Pericardium (tissue), 1 donor: Measurements from ENCODE around the genes OR2W1, OR2B3, OR5V1 and POLR1H.

DNA sequence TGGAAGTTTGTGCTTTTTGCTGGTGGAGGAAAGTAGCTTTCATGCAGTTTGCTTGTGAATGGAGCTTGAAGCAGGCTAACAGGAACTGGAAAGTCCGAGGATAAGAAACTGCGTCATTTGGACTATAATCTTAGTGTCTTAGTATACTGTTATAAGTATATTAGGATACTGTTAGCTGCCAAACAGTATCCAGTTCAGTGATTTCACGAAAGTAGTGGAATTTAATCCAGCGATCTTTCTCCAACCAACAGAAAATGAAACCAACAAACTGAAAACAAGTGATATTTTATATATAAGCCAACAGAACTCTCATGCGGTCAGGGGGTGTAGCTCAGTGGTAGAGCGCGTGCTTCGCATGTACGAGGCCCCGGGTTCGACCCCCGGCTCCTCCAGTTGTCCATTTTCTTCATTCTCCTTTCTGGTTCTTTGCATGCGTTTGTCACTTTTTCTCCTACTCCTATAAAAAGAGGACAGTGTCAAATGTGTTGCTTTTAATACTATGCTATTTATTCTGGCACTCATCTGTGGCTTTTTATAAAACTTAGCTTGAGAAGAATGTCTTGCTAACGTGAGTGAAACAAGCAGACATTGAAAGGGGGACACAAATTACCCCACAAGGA lies 142.0 kb upstream of the SCAND3 start:
- RRBS, result no CpG with 5 or more reads among the region's 14 CpGs

DNA sequence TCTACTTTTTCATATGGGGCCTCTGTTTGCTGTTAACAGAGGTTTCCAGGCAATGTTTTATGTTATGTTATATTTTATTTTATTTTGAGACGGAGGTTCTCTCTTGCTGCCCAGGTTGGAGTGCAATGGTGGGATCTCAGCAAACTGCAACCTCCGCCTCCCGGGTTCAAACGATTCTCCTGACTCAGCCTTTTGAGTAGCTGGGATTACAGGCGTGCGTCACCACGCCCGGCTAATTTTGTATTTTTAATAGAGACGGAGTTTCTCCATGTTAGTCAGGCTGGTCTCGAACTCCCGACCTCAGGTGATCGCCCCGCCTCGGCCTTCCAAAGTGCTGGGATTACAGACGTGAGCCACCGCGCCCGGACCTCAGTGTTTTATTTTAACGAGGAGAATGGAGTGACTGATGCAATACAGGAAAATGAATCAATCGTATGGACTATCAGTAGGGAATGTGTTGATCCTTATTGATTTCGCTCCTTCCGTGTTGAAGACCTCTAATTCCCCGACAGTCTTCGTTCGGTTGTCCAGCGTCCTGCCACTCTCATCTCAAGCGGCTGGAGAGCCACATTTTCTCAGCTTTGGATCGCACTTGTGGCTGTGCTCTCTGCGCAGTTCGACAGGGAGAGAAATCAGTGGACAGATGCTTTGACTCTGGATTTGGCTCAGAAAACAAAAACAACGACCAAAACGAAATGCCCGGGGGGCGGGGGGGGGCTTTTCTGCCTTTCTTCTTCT lies 166.3 kb downstream of the TRIM27 start:
- RRBS, result 37% methylated on average over 2 of the region's 34 CpGs

DNA sequence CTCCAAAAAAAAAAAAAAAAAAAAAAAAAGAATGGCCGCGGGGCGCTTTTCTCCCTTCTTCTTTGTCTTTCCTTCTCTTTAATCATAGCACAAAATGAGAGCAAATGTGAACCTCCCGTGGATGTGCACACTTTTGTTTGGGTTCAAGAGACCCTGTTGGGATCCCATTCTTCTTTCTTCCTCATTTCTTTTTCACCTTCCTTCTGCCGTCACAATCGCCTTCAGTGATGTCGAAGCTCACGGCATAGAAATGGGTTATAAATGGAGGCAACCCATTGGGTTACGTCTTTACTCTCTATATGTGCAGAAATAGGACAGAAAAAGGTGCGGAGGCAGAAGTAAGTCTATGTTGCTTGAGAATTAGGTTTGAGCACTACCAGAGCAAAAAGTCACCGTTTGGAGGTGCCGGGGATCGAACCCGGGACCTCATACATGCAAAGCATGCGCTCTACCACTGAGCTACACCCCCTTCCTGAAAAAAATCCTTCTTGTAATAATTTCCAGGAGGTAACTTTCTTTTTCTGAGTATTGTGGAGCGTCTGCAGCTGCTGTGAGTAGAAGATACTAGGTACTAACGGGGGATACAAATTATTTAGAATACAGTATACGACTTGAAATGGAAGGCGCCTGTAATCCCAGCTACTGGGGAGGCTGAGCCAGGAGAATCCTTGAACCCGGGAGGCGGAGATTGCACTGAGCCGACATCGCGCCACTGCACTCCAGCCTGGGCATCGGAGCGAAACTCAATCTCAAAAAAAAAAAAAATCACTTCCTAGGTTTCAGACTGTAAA lies 134.2 kb downstream of the TRIM27 start:
- RRBS, result no CpG with 5 or more reads among the region's 26 CpGs

- RRBS, result no CpG with 5 or more reads among the region's 29 CpGs
Observed at GRCh38 chr6:28871865-28872712, 51.7 kb downstream of the TRIM27 start.

DNA sequence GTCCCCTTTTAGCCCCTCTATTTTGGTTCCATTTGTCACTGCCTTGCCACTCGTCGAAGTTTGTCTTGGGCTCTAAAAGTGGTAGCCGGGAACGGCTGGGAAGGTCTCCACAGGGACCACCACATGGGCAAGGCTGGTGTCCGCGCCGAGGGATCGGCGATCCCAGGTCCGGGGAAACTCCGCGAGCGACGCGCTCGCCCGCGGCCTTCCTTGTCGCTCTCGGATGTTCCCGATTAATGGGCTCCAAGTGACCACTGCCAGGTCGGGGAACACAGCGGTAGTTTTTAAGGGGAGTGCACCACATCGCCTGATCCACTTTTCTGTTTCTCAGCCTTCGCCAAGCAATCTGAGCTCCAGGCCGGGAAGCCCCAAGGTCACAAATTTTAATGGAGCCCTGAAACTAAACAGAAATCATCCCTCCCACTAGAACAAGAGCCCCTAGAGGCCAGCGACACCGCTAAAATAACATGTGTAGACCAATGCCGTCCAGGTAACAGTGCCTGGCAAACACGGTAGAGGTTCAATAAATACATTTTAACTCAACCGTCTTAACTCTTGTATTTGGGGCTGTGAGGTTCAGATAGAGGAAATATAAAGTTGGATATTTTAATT lies 26.9 kb downstream of the TRIM27 start:
- RRBS, result 2% methylated on average over 9 of the region's 31 CpGs

DNA sequence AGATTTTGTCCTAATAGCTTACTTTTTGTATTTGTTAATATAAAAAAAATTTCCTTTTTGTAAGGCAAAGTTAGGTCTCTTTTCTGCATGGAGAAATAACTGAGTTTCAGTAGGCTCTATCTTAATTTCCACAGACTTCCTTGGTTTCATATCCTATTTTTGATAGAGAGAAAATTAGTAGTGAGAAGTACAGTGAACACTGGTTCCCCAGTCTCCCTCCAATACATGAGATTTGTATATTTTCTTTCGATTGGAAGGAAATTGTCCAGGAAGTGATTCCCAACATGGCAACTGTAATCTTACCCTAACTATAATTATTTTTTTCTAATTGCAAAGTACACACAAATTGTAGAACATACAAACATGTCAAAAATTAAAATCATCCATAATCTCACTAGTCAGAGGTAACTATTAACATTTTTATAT lies 26.4 kb downstream of the TRIM27 start:
- RRBS, result no CpG with 5 or more reads among the region's 1 CpG

- RRBS, result no CpG with 5 or more reads among the region's 9 CpGs
Observed at GRCh38 chr6:28924201-28924322, 277 bp upstream of the TRIM27 start.

GRCh38 chr6:28982537-28983107 lies 22.5 kb downstream of the ZNF311 start:
- RRBS, result 3% methylated on average over 2 of the region's 10 CpGs

- RRBS, result no CpG with 5 or more reads among the region's 1 CpG
Observed at GRCh38 chr6:29045051-29045394, at the start of gene OR2W1. Gene OR2W1 (minus strand): TSS chr6:29045175.

- RRBS, result no CpG with 5 or more reads among the region's 1 CpG
Observed at GRCh38 chr6:29087140-29087655, at the start of gene OR2B3. Gene OR2B3 (minus strand): TSS chr6:29087313.

- RRBS, result no CpG with 5 or more reads among the region's 4 CpGs
Observed at GRCh38 chr6:29368583-29369205, at the start of gene OR5V1. Gene OR5V1 (minus strand): TSS chr6:29368865.

DNA sequence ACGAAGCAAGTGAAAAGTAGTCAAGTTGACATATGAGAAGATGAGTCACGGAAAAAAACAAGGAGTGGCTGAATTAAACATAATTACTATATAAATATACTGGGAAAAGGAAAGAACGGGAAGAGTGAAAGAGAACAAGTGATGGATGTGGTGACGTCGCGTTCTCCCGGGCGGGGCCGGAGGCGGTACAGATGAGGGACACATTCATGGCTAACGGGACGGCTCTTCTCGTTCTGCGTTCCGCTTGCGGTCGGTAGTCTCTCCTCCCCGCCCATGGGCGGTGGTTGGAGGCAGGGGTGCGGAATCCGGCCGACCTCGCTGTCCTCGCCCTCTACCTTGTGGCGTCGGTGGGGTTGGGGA lies 22.4 kb downstream of the HLA-G start:
- RRBS, result 7% methylated on average over 5 of the region's 26 CpGs

- RRBS, result 3% methylated on average over 5 of the region's 82 CpGs
Observed at GRCh38 chr6:29887106-29888302, 54.8 kb upstream of the HLA-A start.

DNA sequence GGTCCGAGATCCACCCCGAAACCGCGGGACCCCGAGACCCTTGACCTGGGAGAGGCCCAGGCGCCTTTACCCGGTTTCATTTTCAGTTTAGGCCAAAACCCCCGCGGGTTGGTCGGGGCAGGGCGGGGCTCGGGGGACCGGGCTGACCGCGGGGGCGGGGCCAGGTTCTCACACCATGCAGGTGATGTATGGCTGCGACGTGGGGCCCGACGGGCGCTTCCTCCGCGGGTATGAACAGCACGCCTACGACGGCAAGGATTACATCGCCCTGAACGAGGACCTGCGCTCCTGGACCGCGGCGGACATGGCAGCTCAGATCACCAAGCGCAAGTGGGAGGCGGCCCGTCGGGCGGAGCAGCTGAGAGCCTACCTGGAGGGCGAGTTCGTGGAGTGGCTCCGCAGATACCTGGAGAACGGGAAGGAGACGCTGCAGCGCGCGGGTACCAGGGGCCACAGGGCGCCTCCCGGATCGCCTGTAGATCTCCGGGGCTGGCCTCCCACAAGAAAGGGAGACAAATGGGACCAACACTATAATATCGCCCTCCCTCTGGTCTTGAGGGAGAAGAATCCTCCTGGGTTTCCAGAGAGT lies 53.9 kb upstream of the HLA-A start:
- RRBS, result 2% methylated on average over 7 of the region's 50 CpGs

DNA sequence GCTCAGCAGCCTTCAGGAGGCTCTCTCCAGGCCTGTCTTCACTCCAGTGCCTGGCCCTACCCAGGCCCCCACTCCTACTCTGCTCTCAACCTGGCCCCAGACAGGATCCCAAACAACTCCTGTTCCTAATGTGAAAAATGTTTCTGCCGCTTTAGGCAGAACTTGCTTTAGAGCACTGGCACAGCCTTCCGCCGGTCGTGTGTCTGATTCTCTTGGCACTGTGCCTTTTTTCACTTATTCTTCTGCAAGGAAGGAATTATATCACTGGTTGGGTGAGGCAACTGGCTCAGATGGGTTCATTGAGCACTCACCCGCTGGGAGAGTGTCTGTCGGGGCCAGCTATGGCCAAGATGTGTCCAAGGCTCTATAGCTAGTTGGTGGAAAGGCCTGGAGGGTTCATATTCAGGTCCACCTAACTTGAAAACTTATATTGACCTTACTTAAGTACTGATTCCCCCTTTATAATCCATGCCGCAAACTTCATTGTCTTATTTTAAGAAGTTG lies 33.6 kb upstream of the HLA-A start:
- RRBS, result no CpG with 5 or more reads among the region's 7 CpGs

- RRBS, result 4% methylated on average over 12 of the region's 46 CpGs
Observed at GRCh38 chr6:30007076-30007659, 53.9 kb upstream of the POLR1H start.

DNA sequence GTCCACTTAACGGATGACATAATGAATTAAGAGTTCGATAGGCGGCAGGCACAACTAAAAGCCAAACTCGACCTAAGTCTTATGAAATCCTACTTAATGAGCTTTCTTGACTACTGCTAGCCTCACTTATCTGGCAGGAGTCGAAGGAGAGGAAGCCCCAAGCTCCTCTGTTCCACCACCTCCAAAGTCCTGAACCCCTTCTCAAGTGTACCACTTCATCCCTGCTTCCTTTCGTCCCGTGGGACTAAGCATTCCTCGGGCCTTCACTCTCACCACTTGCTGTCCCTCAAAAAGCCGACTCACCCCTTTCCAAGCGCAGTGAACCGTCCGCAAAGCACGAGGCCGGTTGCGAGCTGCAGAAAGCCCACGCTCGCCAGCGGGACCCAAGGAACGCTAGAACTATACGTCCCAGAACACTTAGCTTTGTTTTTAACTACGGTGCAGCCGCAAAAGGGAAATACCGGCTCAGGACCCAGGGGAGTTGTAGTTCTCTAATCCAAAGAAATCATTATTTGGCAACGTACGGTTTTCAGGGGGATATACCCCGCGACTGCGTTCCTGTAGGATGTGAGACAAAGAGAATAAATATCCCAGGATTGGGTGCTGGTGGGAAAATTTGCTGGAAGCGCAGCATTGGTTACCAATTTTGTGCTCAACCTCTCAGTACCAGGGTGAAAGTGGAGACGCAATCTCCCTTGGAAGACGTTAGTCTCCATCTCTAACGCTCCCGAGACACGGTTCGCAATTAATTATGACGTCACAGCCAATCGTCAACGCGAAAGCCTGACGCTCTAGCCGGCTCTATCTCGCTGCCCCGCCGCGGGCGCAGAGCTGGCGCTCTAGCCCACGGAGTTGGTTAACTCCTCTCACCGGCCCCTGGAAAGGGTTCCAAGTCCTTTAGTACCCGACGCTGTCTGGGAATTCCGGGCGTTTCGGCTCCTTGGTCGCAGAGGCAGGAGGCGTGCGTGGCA lies at the start of gene POLR1H:
Gene POLR1H, plus strand, starts transcription at position 828 of the 971 bp plus-strand sequence.
- RRBS, result under 1% methylated on average over 8 of the region's 57 CpGs

DNA sequence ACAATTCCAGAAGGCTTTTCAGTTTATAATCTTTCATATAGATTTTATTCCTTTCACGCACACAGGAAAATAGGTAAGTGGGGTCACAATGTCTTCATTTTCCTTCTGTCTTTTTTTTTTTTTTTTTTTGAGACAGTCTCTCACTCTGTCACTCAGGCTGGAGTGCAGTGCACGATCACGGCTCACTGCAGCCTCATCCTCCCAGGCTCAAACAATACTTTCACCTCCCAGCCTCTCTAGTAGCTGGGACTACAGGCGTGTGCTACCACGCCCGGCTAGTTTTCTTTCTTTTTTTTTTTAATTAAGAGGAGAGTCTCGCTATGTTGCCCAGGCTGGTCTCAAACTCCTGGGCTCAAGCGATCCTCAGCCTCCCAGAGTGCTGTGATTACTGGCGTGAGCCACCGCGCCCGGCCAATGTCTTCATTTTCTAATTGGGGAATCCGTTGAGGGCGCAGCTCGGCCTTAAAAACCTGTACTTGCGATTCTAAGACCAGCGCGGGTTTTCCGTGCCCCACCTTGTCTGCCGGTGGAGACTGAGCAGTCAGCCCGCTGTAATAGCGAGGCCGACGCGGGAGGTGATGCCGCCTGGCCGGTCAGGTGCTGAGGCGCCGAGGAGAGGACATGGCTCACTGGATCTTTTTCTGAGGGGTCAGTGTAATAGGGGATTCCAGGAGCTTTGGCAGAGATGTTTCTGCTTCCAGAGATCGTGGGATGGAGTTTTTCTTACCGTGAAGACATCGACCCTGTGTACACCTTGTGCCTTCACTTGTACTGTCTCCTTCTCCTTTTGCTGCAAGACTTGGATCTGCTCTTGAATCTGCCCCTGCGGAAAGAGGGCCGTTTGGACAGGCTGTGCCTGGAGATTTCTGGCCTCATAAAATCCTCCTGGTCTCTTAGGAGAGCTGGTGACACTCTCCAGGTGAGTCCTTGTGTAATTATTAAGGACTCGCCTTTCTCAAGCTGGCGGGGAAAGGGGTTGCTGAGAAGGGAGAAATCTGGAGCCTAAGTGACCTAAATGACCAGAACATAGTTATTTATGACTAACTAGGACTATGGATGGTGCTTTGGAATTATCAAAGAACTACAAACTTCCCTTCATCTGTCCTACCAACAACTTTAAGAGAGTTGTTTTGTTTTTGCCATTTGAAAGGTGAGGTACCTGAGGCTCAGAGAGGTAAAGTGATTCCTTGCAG lies 1.6 kb downstream of the TRIM31 start:
- RRBS, result 15% methylated on average over 8 of the region's 36 CpGs